AG09319 (cell line): ENCODE measurements around a stretch of chr6.

DNA sequence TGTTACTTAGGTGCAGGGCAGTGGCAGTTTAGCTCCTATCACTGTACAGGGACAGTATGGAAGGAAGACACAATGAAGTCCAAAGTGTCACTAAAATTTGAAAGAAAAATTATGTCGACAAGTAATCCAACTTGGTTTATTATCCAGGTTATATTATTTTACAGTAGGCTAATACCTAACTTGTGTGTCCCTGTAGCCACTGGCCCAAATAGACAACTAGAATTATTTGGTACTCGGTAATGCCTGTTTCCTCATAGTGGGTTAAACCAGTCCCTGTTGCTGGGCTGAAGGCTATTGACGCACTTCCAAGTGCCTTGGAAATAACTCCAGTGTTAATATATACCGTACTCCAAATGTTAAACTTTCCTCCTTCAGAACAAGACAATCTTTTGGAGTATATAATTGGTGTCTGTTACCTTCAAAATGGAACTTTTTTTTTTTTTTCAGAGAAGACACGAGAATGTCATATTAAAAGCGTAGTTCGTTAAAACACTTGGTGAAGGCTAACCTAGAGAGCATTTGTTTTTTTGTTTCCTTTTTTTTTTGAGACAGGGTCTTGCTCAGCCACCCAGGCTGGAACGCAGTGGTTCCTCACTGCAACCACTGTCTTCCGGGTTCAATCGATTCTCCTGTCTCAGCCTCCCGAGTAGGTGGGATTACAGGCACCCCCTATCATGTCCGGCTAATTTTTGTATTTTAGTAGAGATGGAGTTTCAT, 4.8 kb downstream of the JARID2 start:
- RRBS = no CpG with 5 or more reads among the region's 12 CpGs

DNA sequence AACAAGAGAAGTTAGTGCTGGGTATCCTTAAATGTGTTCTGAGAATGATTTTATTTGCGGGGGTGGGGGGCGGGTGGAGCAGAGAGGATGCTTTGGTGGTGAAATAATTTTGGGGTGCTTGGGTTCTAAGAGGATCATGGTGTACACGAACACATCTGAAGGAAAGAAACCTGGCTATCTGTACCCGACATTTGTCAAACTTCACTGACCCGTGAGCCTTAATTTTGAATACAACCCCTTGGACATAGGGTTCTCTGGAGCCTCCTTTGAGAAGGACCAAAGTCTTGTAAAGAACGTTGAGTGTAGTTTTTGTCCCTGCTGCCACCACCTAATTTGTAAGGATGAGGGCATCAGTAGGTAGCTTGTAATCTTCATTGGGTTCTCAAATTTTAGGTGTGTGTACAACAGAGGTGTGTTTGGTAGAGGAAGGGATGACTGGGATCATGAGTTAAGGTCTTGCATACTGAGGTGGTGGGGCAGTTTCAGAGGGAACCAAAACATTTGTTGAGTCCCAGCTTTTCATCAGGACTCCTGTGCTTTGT, 53.1 kb downstream of the JARID2 start:
- RRBS = no CpG with 5 or more reads among the region's 6 CpGs

GRCh38 chr6:15309483-15310139, 63.7 kb downstream of the JARID2 start:
- RRBS = no CpG with 5 or more reads among the region's 4 CpGs

- RRBS = no CpG with 5 or more reads among the region's 6 CpGs
These were observed 67.4 kb downstream of the JARID2 start for GRCh38 chr6:15313149-15313793.

DNA sequence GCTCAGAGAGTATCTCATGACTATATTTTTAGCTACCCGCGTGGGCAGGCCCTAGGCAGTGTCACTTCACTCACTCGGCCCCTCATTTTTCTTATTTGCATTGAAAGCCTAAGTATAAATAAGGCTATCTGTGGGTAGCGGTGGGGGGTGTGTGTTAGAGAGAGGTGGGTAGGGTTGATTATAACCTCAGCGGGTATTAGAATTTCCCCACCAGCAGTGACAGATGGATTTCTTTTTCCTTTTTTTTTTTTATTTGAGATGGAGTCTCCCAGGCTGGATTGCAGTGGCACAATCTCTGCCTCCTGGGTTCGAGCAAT, 113.6 kb downstream of the JARID2 start:
- RRBS = no CpG with 5 or more reads among the region's 6 CpGs

- RRBS = no CpG with 5 or more reads among the region's 16 CpGs
These were observed 148.6 kb downstream of the JARID2 start for GRCh38 chr6:15394293-15395019.

DNA sequence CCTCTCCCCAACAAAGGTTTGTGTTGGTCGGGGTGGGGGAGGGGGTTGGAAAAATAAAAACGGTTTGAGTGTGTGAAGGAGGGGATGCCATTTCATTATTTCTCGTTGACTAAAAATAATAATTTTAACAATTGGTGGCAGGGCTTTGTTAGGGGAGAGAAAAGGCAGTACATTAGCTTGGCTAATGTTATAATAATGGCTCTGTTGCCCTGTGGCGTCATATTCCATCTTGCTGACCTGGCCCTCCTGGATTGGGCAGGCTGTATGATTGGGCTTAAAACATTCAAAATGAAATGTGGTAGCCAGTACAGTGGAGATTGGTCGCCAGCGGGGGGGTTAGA, 159.7 kb downstream of the JARID2 start:
- RRBS = no CpG with 5 or more reads among the region's 6 CpGs

- RRBS = no CpG with 5 or more reads among the region's 11 CpGs
These were observed 167.6 kb downstream of the DTNBP1 start for GRCh38 chr6:15495222-15495651.

- RRBS = no CpG with 5 or more reads among the region's 10 CpGs
These were observed 147.2 kb downstream of the DTNBP1 start for GRCh38 chr6:15515734-15516007.

DNA sequence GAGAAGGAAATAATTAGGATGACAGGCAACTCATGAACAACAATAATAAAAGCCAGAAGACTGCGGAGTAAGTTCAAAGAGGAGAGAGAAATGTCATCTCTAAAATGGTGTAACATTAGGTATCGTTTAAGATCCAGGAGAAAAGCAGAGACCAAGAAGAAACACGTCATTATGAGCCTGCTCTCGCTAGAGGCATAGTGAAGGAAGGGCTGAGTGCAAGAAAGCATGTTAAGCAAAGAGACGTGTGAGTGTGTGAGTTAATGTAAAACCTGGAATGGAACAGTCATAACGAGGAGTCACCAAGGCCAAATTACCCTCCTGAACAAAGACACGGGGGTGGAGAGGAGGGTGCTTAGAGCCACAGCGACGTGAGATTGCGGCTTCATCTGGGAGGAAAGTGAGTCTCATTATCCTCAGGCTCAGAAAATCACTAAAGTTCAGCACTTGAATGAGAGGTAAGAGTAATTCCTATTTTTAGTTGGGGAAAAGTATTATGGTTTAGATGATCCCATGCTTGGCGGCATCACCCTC, 136.7 kb downstream of the DTNBP1 start:
- RRBS = no CpG with 5 or more reads among the region's 11 CpGs

GRCh38 chr6:15568959-15569856, 93.6 kb downstream of the DTNBP1 start:
- RRBS = no CpG with 5 or more reads among the region's 16 CpGs

DNA sequence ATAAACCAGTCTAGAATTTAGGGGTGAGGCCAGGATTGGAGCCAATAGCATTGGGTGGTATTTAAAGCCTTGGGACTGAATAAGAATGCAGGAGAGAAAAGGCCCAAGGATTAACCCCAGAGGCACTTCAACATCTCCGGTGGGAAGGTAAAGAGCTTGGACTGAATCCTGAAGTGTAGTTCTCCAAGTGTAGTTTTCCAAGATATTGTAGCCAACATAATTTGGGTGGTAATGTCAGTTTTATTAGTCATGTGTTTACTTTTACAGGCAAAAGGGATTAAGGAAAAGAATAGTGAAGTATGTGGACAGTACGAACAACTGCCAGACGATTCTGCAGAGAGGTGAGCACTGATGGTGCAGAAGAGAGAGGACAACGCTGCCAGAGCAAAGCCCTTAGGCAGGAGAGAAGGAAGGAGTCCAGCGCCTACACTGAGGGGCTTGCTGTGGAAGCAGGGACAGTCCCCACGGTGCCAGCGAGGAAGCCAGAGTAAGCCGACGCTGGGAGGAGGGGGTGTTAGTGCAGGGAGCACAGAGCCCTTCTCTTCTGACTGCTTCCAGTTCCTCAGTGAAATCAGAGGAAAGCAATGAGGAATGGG, 85.0 kb downstream of the DTNBP1 start:
- RRBS = no CpG with 5 or more reads among the region's 9 CpGs

DNA sequence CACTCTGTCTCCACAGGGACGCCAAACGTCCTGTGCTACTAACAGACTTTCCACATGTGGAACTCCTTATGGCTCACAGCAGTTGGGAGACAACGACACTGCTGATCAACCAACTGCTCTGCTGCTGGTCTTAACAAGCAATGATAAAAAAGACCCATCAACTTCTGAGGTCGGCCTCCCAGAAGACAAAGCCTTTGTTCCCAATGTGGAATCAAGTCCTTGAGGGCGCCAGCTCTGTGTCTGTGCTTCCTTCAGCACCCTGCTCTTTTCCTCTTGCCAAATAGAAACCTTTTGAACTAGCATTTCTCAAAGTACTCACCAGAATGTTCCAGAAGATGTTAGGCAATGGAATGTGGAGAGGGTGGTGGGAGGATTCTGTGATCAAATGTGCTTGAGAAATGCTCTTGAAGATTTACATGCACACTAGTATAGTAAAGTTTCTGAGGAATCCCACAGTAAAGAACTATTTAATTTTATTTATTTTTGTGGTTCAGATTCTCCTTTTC, 226.5 kb upstream of the DTNBP1 start:
- RRBS = no CpG with 5 or more reads among the region's 5 CpGs

DNA sequence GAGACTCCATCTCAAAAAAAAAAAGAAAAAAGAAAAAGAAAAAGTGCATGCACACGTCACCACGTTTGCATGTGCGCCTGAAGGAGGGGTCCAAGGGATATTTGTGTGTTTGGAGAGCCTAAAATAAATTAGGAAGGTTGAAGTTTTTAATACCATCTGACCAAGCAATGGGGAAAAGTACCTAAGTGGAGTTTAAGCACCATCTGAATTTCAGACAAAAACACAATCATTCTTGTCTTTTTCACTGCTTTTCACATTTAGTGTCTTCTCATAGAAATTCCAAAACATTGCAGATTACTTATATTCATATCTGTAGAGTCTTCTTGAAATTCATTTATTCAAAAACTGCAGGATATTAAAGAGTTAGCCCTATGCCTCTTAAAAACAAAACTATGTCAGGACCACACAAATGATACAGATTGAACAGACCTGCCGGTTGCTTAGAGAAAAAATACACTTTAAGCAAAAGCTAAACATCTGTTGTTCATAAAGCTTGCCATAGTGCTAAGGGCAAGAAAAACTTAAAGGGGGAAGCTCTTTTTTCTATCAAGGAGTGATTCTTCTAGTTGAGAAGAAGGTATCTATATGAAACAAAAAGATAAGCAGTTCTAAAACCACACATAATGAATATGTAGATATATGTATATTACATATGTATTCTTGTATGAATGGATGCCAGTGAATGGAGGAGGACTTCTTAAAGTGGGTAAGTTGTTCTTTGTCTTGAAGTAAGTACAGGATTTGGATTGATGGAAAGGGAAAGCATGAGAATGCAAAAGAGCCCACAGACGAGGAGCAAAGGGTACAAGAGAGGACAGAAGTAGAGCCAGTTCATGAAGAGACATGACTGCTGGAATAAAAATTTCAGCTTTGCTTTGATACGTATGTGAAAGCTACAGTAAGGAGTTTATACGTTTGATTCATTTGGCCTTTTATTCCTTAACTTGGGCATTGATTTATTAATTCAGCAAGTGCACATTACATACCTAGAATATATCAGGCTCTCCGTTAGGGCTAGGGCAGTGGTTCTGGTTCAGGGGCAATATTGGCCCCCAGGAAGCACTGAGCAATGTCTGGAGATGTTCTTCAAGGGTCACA, 22.8 kb downstream of the MYLIP start:
- RRBS = no CpG with 5 or more reads among the region's 8 CpGs

GRCh38 chr6:16205336-16206115, 32.9 kb upstream of the GMPR start:
- RRBS = no CpG with 5 or more reads among the region's 4 CpGs

- RRBS = no CpG with 5 or more reads among the region's 2 CpGs
These were observed 2.2 kb upstream of the GMPR start for GRCh38 chr6:16236190-16236543.

DNA sequence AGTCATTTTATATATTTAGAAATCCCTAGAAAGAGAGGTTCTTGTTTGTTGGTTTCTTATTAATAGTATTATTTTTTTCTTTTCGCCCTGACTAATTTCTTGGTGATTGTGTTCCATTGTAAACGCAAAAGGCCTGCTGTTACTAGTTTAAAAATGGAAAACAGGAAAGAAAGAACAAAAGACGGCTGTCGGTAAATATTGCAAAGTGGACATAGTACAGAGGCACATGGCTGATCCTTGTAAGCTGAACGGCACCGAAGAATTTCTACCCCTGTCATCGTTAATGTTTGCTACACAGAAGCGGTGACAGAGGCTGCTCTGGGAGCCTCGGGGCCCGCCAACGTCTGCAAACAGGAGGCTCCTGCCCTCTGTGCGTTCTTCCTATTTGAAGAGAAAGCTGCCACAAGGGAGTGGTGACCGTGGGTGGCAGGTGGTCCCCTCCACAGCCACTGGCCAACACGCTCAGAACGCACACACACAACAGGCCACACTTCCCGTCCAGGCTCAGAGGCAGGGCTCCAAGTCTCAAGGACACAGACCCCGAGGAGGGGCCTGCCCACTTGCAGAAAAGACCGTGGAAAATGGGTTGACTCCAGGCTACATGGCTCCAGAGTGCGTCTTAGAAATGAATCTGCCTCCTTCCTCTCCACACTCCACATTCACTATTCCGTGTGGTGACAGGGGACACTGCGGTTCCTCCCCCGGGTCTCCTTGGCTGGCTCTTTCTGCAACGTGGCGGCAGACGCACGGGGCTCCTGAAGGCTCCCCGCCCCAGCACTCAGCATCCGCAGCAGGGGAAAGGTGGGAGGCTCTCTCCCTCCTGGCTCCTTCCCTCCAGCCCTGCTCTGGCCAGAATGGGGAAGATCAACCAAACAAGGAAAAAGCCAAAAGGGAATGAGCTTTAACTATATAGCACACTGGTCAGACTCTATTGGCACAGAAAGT, 64.5 kb downstream of the GMPR start:
- RRBS = no CpG with 5 or more reads among the region's 28 CpGs

DNA sequence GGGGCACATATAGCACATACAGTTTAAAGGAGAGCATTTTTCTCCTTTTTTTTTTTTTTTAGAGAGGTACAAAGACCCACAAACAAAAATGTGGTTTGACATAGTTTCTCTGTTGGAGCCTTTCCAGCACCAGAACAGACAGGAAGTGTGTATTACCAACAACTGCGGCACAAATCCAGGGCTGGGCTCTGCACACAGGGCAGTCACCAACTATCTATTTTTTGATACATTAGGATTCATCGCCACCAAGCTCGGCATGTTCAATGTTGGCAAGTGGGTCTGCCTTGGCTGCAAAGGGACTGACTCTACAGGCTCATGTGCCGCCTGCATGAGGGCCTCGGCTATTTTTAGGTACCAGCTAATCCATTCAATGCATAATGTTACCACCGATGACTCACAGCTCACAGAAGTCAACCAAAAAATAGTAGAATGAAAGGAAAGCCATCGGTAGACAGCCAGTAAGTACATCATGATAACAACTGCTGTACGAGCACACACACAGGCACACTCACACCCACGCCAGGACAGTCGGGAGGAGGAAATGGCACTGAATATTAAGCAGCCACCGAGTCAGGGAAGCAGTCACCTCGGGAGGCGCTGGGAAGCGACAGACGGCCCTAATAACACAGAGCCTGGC, 81.5 kb downstream of the GMPR start:
- RRBS = no CpG with 5 or more reads among the region's 15 CpGs

GRCh38 chr6:16355983-16356527, 117.7 kb downstream of the GMPR start:
- RRBS = no CpG with 5 or more reads among the region's 7 CpGs

GRCh38 chr6:16439185-16439649, 200.8 kb downstream of the GMPR start:
- RRBS = no CpG with 5 or more reads among the region's 9 CpGs